SEM (cell line): ENCODE results near the genes REG3A, DNAH6 and MAT2A.

GRCh38 chr2:78665225-78665591 is 360.3 kb upstream of the REG3G start:
- PRO-cap, result no peak

DNA sequence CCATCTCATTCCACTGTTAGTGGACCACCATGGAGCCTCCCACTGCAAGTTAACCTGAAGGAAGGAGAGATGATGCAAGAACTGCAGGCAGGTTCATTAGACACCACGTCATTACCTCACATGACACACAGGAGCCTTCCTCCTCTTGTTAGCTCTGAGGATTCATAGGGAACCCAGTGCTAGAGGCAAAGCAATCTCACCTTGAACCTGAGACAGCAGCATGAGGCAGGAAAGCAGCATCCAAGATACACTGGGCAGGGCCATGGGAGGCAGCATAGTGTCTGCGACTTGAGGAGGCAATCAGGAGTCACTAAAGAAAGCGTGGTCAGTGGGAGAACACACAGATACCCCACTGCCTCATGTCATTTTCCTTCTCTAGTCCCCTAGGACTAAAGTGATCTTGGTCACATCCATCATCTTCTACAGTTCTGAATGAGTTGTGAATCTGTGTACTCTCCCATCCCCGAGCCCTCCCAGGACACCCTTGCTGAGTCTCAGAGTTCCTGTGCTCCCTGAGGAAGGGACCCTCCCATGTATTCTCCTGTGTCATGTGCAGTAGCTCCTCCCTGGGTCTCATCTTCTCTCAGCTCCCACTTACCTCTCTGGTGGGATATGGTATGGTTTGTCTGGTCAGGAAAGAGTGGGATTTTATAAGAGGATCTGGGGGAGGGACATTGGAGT is at the start of gene REG3A:
REG3A (minus strand) TSS at position 624 of the 681 bp plus-strand sequence.
- PRO-cap, result no peak

DNA sequence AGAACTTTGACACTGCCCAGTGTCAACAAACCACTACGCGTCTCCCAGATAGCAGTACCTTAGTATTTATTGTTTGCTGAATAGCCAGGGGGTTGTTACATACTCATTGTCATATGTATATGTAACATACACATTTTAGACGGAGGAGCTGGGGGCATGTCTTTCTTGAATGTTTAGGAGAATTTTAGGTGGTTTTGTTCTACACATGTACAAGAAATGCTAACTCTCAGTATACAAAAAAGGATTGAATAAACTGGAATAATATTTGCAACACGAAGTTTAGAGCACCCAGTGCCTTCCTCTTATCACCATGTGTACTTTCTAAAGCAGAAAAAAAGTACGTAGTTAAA is 118.5 kb downstream of the CTNNA2 start:
- PRO-cap, result no peak

DNA sequence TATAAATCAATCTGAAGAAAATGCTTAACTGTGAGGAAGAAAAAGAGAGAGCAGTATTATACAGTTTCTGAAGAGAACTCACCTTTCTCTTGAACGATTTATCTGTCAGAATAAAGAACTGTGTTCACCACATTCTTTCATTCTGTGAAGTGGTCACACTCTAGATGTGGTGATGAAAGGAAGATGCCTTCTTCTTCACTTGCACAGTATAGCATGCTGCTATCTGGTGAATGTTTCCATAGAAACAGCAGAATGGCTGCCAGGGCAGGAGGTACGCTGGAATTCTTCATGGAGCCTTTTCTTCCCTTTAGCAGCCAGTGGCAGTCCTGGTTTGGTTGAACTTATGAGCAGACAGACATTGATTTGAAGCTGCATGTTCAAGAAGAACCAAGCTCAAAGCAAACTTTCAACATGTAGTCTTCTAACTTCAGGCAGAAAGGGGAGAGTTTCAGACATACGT is 1157.8 kb upstream of the LRRTM1 start:
- PRO-cap, result no peak

- PRO-cap, result bidirectional peak, plus-strand start at chr2:84516536, minus-strand start at chr2:84516288
Measured at GRCh38 chr2:84515906-84516708, at the start of gene DNAH6. DNAH6 (plus strand) TSS chr2:84516498.

DNA sequence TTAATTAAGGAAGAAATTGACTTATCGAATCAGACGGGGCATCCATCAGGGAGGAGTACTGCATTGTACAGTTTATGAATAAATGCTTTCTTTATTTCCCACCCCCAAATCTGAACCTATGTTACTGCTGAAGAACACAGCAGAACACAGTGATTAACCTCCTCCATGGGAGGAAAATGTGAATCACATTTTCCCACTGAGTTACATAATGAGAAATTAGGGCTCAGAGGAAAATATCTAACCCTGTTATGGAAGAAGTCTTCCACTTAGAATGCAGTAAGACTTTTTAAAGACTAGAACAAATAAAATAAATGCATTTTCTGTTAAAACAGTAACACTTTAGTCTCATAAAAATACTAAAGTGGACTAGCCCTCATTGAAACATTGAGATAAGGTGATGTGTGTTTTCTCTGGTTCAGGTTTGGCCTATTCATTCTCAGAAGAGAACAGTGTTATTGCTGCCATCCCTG is 10.9 kb downstream of the DNAH6 start:
- PRO-cap, result no peak

GRCh38 chr2:84829979-84830625 is 50.8 kb downstream of the TRABD2A start:
- PRO-cap, result bidirectional peak, plus-strand start at chr2:84830333, minus-strand start at chr2:84830225

GRCh38 chr2:84906949-84907767 is 1.7 kb downstream of the TMSB10 start:
- PRO-cap, result bidirectional peak, plus-strand start at chr2:84907233, minus-strand start at chr2:84907173

GRCh38 chr2:84924933-84925386 is 19.5 kb downstream of the TMSB10 start:
- PRO-cap, result no peak

GRCh38 chr2:85046013-85046628 is 75.2 kb downstream of the KCMF1 start:
- PRO-cap, result no peak

GRCh38 chr2:85139295-85140351 is 6.4 kb downstream of the TCF7L1 start:
- PRO-cap, result no peak

DNA sequence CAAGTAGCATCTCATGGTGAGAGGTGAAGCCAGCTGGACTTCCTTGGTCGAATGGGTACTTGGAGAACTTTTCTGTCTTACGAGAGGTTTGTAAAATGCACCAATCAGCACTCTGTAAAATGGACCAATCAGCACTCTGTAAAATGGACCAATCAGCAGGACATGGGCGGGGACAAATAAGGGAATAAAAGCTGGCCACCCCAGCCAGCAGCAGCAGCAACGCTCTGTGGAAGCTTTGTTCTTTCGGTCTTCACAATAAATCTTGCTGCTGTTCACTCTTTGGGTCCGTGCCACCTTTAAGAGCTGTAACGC is 21.9 kb downstream of the TCF7L1 start:
- PRO-cap, result no peak

DNA sequence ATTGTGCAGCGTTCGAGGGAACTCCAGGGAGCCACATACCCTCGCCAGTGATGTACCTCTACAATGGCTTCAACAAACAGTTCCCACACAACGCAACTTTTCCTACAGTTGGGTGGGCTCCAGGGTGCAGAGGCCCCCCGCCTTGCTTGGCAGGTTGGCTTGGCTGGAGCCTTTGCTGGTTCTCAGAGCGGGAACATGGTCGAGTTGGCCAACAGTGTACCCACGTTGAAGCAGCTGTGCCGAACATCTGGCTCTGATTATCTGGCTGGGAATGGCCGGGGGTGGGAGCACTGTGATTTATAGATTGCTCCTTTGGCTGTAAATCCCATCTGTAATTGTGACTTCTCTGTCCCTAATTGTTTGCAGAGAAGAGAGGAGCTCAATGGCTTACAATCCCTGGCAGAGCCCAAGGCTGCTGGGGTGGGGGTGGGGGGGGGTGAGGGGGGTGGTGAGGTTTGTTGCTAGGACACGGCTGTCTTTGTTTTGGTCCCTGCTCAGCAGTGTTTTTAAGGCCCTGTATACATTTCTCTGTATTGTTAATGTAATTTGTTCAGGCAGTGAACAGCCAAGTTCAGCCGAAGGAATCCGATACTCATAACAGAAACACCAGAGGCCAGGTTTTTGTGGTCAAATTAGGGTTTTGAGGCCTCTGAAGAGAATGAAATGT is 82.3 kb downstream of the TCF7L1 start:
- PRO-cap, result no peak

- PRO-cap, result no peak
Measured at GRCh38 chr2:85237526-85238718, 89.9 kb downstream of the TGOLN2 start.

DNA sequence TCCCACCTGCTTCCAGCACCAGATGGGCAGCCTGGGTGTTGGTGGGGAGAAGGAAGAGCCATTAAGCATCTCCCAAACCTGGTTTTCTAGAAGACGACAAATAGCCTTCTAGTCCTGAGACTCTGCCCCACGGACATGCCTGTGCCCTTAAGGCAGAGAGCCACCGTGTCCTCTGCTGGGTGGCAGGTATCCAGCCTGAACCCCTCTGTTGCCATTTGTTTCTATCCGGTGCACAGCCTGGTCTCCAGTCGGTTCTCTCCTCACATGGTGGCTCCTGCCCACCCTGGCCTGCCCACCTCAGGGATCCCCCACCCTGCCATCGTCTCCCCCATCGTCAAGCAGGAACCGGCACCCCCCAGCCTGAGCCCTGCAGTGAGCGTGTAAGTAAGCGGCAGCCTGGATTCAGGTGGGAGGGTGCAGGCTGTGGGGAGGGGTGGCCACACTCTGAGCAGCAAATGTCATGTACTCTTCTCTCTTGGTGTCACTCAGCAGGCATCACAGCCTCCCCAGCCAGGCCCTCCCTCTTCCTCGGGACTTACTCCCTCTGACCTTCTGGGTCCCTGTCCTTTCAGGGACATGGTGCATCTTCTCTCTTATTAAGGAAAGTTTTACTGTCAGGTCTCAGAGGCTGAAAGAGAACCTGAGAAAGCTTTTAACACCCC is 22.6 kb downstream of the TGOLN2 start:
- PRO-cap, result no peak

DNA sequence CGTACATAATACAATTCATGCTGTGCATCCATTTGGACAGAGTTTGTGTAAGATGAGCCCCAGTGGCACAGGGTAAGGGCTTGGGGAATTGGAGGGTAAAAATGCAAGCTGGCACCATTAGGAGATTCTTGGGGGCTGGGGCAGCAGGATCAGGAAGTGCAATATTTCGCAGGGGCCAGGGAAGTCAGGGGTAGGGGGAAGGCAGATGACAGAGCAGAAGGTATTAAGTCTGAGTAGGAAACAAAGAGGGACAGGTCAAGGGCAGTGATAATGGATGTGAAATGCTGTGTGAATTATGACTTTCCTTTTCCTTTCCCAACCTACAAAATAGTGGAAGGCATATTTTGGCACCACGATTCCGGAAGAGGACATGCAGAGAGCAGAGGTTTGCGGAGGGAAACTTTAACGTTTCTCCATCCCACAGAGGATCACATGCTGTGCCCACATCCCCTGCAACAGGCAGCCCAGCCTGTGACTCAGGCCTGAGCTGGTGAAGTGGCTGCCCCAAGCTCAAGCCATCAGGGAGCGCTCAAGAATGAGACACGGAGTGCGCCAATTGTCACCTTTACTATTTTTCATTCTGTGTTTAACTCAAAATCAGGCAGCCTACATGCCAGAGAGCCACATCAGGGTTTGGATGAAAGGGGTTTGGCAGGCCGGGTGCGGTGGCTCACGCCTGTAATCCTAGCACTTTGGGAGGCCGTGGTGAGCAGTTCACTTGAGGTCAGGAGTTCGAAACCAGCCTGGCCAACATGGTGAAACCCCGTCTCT is 4.6 kb downstream of the CAPG start:
- PRO-cap, result bidirectional peak, plus-strand start at position 182 of the sequence, minus-strand start at position 137 of the sequence; bidirectional peak, plus-strand start at position 624 of the sequence, minus-strand start at position 381 of the sequence

- PRO-cap, result no peak
Measured at GRCh38 chr2:85419296-85419777, 823 bp downstream of the SH2D6 start.

GRCh38 chr2:85538984-85539449 is at the start of gene MAT2A:
MAT2A (plus strand) TSS chr2:85539168.
- PRO-cap, result bidirectional peak, plus-strand start at chr2:85539168, minus-strand start at chr2:85539074

- PRO-cap, result no peak
Measured at GRCh38 chr2:85543085-85543976, 4.4 kb downstream of the MAT2A start.

- PRO-cap, result no peak
Measured at GRCh38 chr2:85604385-85605393, 2.2 kb upstream of the TMEM150A start.